ENCODE measurements around the gene DISP1.

GRCh38 chr1:221701126-221701459, 40.8 kb downstream of the DUSP10 start:
- RRBS: no CpG with 5 or more reads among the region's 1 CpG

DNA sequence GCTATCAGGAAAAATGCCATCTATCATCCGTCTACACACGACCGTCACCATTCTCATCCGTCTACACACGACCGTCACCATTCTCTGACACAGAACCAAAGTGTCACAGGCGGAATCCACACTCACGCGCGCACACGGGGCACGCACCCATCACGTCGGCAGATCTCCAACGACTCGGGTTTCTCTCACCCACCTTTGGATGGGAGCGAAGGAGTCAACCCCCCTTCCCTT, 993 bp downstream of the DUSP10 start:
- RRBS: no CpG with 5 or more reads among the region's 17 CpGs

DNA sequence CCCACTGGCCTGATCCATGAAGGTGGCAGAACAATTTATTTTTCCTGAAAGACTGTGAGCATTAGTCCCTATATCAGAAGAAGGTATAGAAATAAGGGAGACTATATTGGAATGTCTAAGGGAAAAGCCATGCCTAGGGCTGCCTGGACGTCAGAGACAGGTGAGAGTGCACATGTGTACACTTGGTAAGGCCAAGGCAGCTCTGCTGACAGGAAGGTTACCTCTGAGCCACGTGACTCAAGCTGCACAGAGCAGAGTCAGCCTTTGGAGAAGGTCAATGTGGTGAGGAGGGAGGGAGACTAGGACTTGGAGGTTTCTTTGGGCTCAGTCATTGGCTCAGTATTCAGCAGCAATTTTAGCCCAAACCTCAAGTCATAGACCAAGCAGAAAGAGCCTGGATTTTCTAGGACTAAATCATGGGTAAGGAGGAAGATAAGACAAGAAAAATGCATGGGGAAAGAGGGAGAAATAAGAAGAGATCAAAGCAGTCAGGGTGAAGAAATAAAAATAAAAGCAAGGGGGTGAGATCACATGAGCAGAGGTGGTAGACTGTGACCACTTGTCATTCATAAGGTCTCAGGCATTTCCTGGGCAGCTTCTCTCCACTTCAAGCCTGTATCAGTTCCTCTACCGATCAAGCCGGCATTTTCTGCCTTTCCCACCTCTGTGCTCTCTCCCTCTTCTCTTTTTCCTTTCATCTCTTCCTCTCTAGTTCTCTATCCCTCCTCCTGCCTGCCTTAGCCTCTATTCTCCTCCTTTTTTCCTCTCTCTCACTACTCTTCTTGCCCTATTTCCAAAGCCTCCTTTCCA, 51.6 kb upstream of the DUSP10 start:
- RRBS: no CpG with 5 or more reads among the region's 4 CpGs

- RRBS: no CpG with 5 or more reads among the region's 9 CpGs
Observed at GRCh38 chr1:221971185-221971679, 229.3 kb upstream of the DUSP10 start.

DNA sequence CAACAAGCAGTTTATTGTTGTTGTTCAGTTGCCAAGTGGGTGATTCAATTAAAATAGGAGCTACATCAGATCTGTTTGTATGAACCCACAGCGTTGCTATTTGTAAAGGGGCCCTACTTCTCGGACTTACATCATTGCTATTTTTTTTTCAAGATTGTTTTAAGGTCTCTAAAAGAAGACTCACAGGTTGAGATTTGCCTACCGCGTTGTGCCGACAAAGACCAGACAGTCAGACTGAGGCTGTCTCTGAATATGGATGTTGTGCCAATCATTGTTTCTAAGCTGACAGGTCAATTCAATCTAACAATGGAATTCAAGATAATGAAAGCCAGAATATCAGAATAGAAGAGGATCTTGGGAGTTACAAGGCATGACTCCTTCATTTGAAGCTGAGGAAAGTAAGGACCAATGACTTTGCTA, 302.2 kb upstream of the DUSP10 start:
- RRBS: no CpG with 5 or more reads among the region's 5 CpGs

- RRBS: no CpG with 5 or more reads among the region's 11 CpGs
Observed at GRCh38 chr1:222629419-222630236, 11.7 kb downstream of the MIA3 start.

- RRBS: no CpG with 5 or more reads among the region's 6 CpGs
Observed at GRCh38 chr1:222654247-222654618, 36.3 kb downstream of the MIA3 start.

GRCh38 chr1:222814287-222815645, at the start of gene DISP1:
DISP1 (plus strand) TSS chr1:222815039.
- RRBS: 1% methylated on average over 30 of the region's 81 CpGs

GRCh38 chr1:223023083-223023661, 119.9 kb downstream of the TLR5 start:
- RRBS: no CpG with 5 or more reads among the region's 3 CpGs

GRCh38 chr1:223116586-223117131, 26.4 kb downstream of the TLR5 start:
- RRBS: no CpG with 5 or more reads among the region's 25 CpGs

- RRBS: no CpG with 5 or more reads among the region's 8 CpGs
Observed at GRCh38 chr1:223230374-223230978, 87.4 kb upstream of the TLR5 start.

DNA sequence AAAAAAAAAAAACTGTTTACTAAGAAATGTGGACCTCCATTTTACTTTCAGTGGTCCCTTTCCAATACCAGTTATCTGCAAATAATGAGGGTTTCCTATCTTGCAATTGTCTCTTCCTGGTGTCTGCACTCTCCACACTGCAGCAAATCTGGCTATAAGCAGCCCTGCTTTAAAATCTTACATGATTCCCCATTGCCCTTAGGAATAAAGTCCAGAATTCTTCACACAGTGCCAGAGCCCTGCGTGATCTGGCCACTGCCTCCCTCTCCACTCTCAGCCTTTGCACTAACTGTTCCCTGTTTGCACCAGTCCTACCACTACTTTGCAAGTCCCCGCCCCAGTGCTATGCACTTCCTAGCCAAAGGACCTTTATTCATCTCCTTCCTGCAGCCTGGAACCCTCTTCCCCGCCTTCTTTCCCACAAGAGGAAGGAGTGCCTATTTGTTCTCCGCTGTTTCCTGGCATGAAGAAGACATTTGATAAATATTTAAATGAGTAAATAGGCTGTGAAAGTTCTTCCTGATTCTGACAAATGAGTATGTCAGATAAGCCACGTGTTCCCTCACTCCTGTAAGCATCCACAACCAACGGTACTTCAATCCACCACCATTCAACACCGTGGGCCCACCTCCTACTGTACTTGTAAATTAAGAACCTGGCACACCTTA, 24.0 kb downstream of the CAPN8 start:
- RRBS: no CpG with 5 or more reads among the region's 7 CpGs

- RRBS: 92% methylated on average over 2 of the region's 18 CpGs
Observed at GRCh38 chr1:223700459-223701763, 11.4 kb upstream of the CAPN2 start.

GRCh38 chr1:223734209-223735036, 22.1 kb downstream of the CAPN2 start:
- RRBS: no CpG with 5 or more reads among the region's 12 CpGs

DNA sequence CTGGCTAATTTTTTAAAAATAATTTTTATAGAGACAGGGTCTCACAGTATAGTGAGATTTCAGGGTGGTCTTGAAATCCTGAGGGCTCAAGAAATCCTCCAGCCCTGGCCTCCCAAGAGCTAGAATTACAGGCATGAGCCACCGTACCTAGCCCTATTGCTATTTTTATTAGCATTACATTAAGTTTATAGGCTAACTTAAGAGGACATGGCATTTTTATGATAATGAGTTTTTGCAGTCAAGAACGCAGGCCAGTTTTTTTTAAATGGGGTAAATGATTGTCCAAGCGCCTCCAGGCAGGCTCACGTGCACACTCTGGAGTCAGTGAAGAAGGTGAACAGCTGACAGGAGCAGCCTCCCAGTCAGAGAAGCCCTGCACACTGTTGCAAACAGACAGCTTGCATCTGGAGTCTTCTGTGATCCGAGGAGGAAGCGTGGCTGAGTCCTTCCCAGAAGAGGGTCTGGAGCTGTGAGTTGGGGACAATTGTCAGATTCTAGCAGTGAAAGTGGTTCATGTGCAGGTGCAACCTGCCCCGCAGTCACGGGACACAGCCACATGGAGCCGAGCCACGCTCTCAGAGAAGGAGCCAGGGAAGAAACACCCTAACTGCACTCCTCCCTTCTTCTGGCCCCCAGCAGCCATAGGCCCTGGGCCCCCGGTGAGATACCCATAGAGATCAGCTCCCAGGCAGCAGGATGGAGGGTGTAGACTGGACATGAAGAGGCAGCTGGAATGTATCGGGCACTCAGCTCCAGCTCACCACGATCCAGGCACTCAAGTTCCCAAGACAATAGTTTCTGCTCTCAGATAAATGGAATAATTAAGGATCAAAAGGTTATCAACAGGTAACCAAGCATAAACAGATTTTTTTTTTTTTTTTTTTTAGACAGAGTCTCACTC, 26.2 kb downstream of the CAPN2 start:
- RRBS: no CpG with 5 or more reads among the region's 13 CpGs

GRCh38 chr1:223740719-223741379, 28.5 kb downstream of the CAPN2 start:
- RRBS: no CpG with 5 or more reads among the region's 6 CpGs

DNA sequence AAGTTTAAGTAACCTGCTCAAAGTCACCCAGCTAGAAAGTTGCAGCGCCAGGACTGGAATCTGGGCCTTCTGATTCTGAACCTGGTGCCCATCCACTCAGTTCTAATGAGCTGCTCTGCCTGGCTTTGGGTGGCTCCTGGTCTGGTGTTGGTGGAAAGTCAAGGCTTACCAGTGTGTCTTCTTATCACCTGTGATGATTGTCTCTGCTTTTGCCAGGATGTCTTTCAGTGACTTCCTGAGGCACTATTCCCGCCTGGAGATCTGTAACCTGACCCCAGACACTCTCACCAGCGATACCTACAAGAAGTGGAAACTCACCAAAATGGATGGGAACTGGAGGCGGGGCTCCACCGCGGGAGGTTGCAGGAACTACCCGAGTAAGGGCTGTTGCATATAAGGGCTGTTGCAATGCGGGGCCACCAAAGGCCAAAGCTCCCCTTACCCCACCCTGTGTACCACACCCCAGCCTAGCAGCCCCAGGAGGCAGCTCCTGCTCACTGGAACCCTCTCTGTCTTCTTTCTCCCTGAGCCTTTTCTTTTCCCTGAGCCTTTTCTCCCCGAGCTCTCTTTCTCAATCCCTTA, 40.3 kb downstream of the CAPN2 start:
- RRBS: no CpG with 5 or more reads among the region's 9 CpGs

- RRBS: no CpG with 5 or more reads among the region's 6 CpGs
Observed at GRCh38 chr1:223771051-223771448, 58.7 kb downstream of the CAPN2 start.

GRCh38 chr1:223779188-223779995, 66.4 kb downstream of the TP53BP2 start:
- RRBS: no CpG with 5 or more reads among the region's 7 CpGs

GRCh38 chr1:223785694-223786289, 60.0 kb downstream of the TP53BP2 start:
- RRBS: no CpG with 5 or more reads among the region's 10 CpGs